Bronchial epithelial cell (primary cell): Measurements from ENCODE around the gene TIPIN.

- RRBS, 2 experiments: no CpG with 5 or more reads among the region's 5 CpGs
Observed at GRCh38 chr15:65857864-65858566, 11.3 kb upstream of the RAB11A start.

- RRBS, 2 experiments: no CpG with 5 or more reads among the region's 8 CpGs
Observed at GRCh38 chr15:65970884-65971659, 101.8 kb downstream of the RAB11A start.

GRCh38 chr15:66251666-66252325 lies 1.8 kb downstream of the MEGF11 start:
- RRBS, 2 experiments: 4 to 5% methylated on average over 20 of the region's 41 CpGs

- RRBS, 2 experiments: no CpG with 5 or more reads among the region's 7 CpGs
Observed at GRCh38 chr15:66292434-66292884, 909 bp upstream of the DIS3L start.

- RRBS, 2 experiments: no CpG with 5 or more reads among the region's 45 CpGs
Observed at GRCh38 chr15:66356519-66357365, at the start of gene TIPIN. TIPIN (minus strand) TSS chr15:66356685.

DNA sequence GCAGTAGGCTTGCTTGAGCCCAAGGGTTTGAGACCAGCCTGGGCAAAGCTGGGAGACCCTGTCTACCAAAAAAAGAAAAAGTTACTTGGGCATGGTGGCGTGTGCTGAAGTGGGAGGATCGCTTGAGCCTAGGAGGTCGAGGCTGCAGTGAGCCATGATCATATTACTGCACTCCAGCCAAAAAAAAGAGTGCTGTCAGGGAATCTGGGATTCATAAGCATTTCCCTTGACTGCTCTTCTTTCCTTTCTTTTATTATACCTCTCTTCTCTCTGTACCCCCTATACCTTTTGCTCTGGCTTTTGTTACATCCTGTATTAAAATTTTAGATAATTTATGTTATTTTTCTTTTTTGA lies 24.2 kb downstream of the SNAPC5 start:
- RRBS, 2 experiments: no CpG with 5 or more reads among the region's 3 CpGs

DNA sequence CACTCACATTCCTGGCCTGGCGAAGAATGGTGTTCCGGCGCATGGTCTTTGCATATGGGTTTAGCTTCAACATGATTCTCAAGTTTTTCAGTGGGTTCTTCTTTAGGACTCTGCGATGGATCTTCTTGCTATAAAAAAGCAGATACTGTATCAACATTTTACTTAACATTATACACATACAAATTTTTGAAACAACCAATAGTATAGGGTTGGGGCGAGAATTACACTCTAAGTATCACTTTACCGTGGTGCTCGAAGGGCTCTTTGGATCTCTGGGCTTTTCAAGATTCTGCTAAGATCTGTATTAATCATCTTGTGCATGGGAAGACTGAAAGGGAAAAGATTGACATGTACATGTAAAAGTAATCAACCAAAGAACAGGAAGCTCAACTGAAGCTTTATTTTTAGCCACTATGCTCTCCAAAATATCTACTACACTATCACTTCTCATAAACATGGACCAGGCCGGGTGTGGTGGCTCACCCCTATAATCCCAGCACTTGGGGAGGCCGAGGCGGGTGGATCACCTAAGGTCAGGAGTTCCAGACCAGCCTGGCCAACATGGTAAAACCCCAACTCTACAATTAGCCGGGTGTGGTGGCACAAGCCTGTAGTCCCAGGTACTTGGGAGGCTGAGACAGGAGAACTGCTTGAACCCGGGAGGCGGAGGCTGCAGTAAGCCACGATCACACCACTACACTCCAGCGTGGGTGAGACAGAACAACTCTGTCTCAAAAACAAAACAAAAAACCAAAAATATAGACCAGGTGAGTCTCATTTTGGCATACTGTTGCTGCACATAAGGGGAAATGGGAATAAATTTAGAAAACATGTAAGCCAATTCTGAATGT lies 2.7 kb upstream of the SNAPC5 start:
- RRBS, 2 experiments: no CpG with 5 or more reads among the region's 15 CpGs

DNA sequence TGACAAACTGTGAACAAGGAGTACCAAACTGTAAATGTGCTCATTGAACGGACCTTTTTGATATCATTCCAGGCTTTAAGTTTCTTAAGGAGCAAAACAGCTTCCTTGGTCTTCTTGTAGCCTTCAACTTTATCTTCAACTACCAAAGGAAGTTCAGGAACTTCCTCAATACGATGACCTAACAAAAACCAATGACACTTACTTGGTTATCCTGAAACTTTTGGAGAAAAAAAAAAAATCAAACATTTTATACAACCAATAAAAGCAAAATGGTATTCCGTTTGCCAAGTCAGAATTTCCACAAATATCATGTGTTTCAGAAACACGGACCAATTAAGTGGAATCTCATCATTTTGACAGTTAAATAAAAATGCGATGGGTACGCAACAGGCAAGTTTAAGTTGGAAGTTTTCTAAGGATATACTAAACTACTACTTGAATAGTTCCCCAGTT lies 2.9 kb downstream of the RPL4 start:
- RRBS, 2 experiments: no CpG with 5 or more reads among the region's 6 CpGs

- RRBS, 2 experiments: no CpG with 5 or more reads among the region's 3 CpGs
Observed at GRCh38 chr15:66642481-66642937, 59.5 kb upstream of the SMAD6 start.

DNA sequence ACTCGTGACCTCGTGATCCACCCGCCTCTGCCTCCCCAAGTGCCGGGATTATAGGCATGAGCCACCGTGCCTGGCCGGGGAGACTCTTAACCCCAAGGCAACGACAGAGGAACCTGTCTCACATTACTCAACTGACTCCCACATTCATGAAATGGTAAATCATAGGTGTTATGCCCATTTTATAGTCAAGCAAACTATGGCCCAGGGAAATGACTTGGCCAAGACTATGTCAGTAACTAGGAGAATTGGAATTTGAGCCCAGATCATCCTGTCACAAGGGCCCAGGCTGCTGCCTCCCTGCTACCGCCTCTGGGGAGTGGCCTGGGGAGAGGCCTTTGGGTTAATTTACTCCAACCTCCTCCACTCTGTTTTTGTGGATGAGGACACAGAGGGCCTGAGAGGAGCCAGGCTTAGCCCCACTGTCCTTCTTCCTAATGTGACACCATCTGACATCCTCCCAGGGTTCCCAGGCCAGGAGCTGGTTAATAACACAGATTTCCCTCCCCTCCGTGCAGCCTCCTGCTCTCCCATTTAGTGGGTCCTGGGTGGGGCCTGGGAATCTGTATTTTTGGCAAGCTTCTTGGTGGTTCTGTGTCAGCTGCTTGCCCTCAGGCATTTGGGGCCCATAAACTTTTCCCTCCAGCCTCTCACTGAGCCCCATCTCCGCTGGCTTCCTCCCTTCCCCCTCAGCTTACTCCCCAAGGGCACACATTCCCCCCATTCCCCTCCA lies 45.1 kb upstream of the SMAD6 start:
- RRBS, 2 experiments: no CpG with 5 or more reads among the region's 10 CpGs

DNA sequence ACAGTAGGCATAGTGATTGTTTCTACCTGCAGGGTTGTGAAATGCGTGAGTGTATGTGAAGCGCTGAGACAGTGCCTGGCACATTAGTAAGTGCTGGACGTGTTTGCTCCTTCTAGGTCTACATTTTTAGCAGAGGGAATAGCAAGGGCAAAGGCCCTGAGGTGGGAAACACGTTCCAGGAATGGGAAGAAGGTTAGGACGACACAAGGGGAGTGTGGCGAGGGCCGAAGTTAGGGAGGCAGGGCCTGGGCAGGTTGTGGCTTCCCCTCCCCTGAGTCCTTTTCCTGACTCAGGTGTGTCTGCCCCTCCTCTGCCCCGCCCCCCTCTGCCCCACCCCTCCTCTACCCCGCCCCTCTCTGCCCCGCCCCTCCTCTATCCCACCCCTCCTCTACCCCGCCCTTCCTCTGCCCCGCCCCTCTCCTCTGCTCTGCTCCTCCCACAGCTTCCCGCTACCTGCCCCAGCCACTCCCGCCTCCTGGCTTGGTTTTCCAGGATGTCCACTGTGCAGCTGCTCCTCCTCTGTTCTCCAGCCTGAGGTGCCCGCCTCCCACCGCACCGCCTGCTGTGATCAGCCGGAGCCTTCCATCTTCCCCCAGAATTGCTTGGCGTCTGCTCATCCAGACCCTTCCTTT lies 31.1 kb upstream of the SMAD6 start:
- RRBS, 2 experiments: no CpG with 5 or more reads among the region's 19 CpGs

- RRBS, 2 experiments: no CpG with 5 or more reads among the region's 9 CpGs
Observed at GRCh38 chr15:66708156-66708947, 6.3 kb downstream of the SMAD6 start.

DNA sequence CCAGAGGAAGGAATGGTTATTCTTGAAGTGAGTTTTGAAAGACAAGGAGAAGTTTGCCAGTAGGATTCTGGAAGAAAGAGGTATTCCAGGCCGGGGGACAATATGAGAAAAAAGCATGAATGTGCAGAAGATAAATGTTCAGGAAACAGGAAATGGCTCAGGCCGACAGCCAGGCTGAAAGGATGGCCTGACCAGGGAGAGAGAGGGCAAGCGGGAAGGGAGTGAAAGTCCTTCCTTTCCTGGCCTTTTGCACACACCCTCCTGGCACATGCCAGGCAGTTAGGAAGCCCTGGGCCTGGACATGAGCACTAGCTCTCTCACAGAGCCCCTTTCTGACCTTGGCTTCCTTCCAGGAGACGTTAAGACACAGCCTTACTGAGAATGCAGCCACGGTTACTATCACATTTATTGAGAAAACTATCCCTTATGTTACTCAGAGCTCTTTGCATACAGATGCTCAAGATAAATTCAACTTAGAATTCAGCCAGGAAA lies 39.7 kb upstream of the SMAD3 start:
- RRBS, 2 experiments: no CpG with 5 or more reads among the region's 5 CpGs

GRCh38 chr15:67130829-67131373 lies 65.5 kb downstream of the SMAD3 start:
- RRBS, 2 experiments: no CpG with 5 or more reads among the region's 10 CpGs

GRCh38 chr15:67161761-67162142 lies 92.7 kb downstream of the AAGAB start:
- RRBS, 2 experiments: no CpG with 5 or more reads among the region's 4 CpGs

- RRBS, 2 experiments: 50 to 88% methylated on average over 2 to 4 of the region's 23 CpGs
Observed at GRCh38 chr15:67165305-67165900, 89.1 kb downstream of the AAGAB start.

DNA sequence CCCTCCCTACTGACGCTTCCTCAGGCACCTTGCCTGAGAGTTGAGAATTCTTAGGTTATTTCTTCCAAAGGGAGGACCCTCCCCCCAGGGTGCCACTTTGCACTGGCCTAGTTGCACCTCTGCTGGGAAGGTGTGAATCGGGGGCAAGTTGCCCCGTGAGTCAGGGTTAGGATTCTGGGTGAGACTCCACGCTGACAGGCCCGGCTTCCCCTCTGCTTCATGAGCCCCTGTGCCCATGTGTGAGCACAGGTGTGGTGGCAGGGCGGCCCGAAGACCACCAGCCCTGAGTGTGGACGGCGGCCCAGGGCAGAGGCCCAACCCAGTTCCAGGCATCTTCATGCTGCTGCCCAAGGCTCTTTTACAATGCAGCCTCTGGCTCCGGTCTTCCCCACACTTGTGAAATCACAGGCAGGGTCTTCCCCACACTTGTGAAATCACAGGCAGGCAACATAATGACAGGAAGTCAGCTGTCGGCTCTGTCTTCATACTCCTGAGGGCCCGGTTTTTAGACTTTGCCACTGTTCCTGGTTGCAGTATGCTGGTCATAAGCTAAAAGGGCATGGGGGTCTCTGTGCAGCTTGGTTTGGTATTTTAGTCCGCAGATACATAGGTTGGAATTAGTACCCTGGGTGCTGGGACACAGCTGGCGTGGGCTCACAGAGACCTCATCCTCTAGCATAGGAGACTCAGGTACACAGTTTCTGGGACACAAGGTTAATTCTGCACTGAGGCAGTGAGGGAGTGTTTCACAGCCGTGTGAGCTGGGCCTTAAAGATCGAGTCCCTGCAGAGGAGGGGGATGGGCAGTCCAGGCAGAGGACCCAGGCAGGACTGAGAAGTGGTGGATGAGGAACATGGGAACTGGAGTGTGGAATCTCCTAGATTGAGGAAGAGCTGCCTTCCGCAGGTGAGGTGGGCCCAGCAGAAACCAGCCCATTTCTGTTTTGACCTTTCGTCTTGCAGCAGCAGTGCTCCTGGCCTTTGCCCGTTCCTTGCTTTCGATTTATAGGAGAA lies 78.7 kb downstream of the AAGAB start:
- RRBS, 2 experiments: 0% methylated on average over 2 of the region's 20 CpGs; no CpG with 5 or more reads in 1 of the 2 experiments

- RRBS, 2 experiments: 72 to 82% methylated on average over 2 of the region's 23 CpGs
Observed at GRCh38 chr15:67179273-67180594, 74.7 kb downstream of the AAGAB start.

GRCh38 chr15:67191338-67192364 lies 62.8 kb downstream of the AAGAB start:
- RRBS, 2 experiments: no CpG with 5 or more reads among the region's 9 CpGs

- RRBS, 2 experiments: no CpG with 5 or more reads among the region's 4 CpGs
Observed at GRCh38 chr15:67784215-67784836, 41.0 kb upstream of the SKOR1 start.